ENCODE measurements around a stretch of chr5.

GRCh38 chr5:54545062-54545637, 27.6 kb downstream of the SNX18 start:
- PRO-cap, 2 experiments, result no peak in any of the 2 experiments

DNA sequence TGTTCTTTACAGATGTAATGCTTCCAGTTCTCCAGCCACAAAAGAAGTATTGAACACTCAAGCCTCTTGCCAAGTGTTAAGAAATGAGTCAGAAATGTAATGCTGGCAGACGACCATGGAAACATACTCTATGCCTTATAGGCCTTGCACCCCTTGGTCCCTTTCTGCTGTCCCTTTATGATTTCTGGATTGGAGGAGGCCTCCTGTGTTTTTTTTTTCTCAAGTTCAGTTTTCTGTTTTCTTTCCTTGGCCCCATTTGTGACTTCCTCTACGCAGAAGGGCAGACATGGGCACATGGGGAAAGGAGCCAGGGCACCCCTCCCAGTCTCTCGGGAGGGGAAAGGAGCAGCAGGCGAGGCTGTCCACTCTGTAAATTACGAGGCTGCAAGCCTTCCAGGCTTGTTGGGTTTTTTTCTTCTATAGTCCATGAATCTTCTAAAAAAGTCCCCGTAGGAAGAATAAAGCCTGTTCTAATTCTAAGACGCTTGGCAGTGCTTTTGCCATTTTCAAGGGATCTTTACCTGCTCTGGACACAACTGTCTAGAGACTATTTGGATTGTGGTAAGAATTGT, 53.4 kb downstream of the SNX18 start:
- PRO-cap, 2 experiments, result no peak in any of the 2 experiments

- PRO-cap, 2 experiments, result no peak in any of the 2 experiments
These were observed 103.5 kb downstream of the SNX18 start for GRCh38 chr5:54621077-54621387.

DNA sequence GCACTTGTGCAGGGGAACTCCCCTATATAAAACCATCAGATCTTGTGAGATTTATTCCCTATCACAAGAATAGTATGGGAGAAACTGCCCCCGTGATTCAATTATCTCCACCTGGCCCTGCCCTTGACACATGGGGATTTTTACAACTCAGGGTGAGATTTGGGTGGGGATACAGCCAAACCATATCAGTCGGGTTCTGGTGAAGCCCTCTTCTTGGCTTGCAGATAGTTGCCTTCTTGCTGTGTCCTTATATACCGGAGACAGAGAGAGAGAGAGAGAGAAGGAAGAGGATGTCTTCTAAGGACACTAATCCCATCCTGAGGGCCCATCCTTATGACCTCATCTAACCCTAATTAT, 208.7 kb downstream of the ESM1 start:
- PRO-cap, 2 experiments, result no peak in any of the 2 experiments

GRCh38 chr5:55096699-55097370, 5.6 kb upstream of the GZMA start:
- PRO-cap, 2 experiments, result no peak in any of the 2 experiments

DNA sequence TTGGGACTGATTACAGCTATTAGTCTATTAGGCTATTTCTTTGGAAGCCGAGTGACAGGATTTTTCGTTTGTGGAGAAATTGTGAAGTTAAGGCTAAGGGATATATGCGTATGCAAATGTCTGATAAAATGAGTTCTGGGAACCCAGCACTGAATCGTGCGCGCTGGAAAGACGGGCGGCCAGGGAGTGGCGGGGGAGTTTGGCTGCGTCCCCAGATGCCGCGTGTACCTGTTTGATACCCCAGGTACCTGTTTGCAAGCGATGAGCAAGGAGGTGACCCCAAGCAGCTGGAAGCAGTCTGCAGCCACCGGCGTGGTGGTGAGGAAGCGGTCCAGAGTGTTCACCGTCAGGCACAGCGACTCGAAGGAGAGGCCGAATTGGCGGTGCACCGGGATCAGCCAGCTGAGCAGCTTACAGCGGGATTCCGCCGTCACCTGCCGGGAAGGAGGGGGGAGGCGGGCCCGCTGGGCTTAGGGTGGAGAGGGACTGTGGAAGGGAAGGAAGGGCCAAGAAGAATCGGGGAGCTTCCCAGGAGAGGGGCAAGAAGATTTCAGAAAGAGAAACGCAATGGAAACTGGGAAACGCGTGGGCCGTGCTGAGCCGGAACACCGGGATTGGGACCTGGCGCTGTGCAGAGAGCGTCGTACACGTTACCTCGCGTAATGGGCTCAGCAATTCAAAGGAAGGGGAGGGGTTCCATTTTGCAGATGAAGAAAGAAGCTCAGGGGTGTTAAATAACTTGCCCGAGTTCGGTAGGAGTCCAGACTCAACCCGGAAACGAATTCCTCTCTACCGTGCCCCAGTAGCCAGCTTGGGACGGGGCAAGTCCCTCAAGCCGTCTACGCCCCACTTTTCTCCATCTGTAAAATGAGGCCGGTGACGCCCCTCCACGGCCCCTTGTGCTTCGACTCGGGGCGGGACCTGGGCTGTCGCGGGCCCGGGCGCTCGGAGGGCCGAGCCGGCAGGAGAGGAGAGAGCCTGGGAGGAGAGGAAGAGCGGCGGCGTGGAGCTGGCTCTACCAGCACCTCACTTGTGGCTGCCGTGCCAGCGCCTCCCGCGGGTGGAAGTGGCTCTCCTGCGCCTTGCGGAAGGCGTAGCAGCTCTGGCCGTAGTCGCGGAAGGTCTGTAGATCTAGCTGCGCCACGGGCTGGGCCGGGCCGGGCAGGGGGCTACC, 908 bp downstream of the CCNO start:
- PRO-cap, 2 experiments, result no peak in any of the 2 experiments

GRCh38 chr5:55424780-55425414, 109.9 kb downstream of the PLPP1 start:
- PRO-cap, 2 experiments, result no peak in any of the 2 experiments

DNA sequence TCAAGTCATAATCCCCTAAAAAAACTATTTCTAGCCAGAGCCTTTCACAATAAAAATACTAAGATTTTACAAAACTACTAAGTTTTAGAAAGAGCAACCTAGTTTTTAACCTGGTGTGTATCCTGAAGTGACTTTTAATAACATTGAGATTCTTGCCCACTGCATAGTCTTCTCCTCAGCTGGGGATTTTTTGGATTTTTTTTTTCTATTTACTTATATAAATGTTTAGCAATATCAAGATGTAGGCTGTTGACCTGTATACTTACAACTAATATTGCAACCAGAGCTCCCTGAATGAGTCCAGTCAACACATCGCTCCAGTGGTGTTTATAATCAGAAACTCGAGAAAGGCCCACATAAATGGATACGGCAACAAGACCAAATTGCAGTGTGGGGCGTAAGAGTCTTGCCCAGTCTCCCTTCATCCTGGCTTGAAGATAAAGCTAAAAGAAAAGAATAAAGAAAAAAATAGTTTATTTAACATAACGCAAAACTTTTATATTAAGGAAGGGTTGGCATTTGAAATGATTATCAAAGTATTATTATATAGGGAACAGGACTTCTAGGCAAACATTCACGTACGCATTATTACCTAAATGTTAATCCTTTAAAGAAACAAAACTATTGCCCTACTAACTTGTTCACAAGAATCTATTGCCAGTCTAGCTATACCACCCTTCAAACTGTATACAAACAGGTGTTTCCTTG, 109.0 kb downstream of the PLPP1 start:
- PRO-cap, 2 experiments, result no peak in any of the 2 experiments

DNA sequence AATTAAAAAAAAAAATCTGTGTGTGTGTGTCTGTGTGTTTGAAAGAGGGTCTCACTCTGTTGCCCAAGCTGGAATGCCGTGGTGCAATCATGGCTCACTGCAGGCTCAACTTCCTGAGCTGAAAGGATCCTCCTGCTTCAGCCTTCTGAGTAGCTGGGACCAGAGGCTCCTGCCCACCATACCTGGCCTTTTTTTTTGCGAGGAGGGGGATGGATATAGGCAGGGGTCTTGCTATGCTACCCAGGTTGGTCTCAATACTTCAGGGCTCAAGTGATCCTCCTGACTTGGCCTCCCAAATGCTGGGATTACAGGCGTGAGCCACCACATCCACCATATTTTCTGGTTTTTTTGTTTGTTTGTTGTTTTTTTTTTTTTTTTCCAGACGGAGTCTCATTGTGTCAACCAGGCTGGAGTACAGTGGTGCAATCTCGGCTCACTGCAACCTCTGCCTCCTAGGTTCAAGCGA, 61.1 kb downstream of the PLPP1 start:
- PRO-cap, 2 experiments, result no peak in any of the 2 experiments

DNA sequence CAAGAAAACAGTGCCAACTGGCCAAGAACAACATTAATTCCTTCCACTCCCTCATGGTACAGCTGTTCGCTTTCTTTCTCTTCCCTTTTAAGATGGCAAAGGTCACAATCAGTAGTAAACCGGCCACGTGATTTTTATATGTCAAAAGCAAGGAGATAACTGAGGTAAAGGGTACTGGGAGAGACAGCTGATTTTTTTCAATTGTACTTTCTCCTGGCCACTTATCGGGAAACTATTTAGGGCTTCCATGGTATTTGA, 25.0 kb downstream of the PLPP1 start:
- PRO-cap, 2 experiments, result no peak in any of the 2 experiments

DNA sequence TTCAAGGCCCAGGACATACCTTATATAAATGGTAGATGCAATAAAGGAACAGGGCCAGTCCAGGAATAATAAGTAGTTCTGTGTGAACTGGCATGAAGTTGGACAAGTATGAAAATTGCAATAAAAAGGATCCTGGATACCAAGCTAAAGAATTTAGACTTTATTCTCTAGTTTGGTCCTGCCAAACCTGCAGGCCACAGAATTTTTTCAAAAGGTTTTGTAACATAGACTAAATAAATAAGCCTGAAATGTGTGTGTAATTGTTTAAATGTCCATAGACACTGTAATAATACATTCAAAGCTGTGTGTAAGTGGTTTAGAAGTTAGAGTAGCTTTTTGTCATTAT, 75.7 kb upstream of the PLPP1 start:
- PRO-cap, 2 experiments, result no peak in any of the 2 experiments

DNA sequence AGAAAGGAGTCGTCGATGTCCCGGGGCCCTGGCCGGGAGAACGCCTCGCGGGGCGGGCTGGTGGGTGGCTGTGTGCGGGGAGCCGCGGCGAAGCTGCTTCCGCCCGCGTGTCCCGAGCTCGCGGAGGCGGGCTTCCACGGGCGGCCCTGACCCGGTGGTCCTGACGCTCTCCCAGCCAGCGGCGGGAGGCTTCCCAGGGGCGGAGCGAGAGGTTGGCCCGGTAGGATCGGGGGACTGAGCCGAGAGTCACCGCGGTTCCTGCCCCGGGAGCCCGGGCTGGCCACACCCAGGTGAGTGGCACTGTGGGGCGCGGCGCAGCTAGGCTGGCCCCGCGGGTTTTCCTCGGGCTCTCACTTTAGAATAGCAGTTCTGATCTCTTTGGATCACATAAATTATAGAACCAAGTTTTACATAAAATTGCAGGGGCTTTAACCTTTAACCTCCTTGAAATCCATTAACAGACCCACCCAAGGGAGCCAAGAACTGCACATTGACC, 29.3 kb upstream of the IL31RA start:
- PRO-cap, 2 experiments, result no peak in any of the 2 experiments

DNA sequence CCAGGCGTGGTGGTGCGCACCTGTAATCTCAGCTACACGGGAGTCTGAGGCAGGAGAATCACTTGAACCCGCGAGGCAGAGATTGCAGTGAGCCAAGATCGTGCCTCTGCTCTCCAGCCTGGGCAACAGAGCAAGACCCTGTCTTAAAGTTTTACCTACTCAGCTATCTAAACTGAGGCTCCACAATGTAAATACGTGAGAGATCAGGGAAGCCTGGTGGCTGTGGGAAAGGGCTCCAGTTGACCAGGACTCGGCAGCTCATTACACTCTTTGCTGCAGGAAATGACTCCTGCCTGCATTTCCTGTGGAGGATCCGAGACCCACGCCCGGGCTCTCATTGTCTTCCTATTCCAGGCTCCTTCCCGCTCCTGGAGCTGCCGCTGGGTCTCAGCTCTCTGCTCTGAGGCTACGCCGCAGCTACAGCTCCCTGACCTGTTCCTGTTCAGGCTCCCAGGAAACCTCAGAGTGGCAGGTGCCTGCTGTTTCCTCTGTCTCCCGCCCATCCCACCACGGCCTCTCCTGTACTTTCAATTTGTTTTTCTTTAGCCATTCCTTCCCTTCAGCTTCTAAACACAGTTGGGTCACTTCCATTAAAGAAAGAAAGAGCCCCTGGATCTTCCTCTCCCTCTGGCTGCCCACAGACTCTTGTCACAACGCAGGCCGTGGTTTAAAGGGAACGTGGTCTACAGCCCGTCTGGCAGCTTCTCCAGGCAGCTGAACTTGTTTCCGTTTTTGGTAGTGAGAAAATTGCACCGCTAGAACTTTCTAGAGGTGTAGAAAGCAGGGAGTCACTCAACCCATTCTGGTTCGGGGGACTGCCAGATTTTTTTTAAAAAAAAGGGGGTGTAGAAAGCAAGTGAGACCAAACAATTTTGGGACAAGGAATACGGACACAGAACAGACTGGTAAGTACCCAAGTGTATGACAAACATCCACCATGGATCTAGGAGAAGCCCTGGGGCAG, 71.5 kb downstream of the IL6ST start:
- PRO-cap, 2 experiments, result peak in 2 of 2 experiments; most common plus-strand start position 348 of the sequence (in 2)

DNA sequence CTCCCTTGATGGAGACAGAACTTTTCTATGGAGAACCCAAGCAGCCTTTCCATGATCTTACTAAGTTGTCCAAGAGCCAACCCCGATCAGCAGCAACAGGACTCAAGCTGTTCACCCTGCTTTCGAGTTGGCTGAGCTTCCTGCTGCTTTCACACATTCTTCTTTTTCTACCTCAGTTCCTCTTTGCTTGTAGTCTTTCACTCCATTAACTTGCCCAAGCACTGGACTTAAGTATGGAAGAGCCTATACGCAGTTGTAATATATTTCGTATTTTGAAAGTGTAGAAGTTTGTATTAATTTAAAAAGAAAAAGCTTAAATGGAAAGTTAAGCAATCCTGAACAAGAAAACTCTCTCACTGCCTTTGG, 59.3 kb downstream of the IL6ST start:
- PRO-cap, 2 experiments, result no peak in any of the 2 experiments

DNA sequence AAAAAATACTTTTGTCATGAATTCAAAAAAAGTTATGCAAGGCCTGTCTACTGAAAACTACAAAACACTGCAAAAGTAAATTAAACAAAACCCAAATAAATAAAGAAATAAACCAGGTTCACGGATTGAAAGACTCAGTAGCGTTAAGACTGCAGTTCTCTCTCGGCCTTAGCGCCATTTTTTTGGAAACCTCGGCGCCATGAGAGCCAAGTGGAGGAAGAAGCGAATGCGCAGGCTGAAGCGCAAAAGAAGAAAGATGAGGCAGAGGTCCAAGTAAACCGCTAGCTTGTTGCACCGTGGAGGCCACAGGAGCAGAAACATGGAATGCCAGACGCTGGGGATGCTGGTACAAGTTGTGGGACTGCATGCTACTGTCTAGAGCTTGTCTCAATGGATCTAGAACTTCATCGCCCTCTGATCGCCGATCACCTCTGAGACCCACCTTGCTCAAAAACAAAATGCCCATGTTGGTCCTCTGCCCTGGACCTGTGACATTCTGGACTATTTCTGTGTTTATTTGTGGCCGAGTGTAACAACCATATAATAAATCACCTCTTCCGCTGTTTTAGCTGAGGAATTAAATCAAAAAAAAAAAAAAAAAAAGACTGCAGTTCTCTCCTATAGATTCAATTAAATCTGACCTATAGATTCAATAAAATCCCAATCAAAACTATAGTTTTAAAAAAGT, 50.2 kb downstream of the IL6ST start:
- PRO-cap, 2 experiments, result no peak in any of the 2 experiments

GRCh38 chr5:55969358-55969861, 25.4 kb downstream of the IL6ST start:
- PRO-cap, 2 experiments, result no peak in any of the 2 experiments

DNA sequence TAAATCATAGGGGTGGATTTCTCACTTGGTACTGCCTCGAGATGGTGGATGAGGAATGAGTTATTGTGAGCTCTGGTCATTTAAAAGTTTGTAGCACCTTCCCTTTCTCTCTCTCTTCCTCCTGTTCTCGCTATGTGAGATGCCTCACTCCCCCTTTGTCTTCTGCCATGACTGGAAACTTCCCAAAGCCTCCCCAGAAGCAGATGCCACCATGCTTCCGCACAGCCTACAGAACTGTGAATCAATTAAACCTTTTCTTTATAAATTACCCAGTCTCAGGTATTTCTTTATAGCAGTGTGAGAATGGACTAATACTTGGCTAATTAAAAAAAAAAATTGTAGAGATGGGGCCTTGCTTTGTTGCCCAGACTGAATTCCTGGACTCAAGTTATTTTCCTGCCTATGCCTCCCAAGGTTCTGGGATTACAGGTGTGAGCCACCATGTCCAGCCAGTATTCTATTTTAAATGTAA, 19.5 kb downstream of the IL6ST start:
- PRO-cap, 2 experiments, result no peak in any of the 2 experiments

DNA sequence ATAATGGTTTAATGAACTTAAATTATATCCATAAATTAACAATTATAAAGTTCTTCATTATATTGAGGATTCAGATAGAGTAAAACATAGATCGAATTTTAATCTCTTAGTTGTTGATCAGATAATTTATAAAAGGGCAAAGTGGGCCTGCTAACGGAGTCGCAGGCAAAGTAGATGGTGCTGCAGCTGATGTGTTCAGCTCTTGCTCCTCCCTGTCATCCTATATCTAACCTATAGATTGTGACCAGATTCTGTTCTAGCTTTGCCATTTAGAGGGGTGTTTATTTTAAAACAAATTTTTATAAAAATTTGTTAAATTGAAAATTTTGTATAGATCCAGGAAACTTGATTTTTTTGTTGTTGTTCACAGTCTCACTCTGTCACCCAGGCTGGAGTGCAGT, 1.2 kb upstream of the IL6ST start:
- PRO-cap, 2 experiments, result no peak in any of the 2 experiments

DNA sequence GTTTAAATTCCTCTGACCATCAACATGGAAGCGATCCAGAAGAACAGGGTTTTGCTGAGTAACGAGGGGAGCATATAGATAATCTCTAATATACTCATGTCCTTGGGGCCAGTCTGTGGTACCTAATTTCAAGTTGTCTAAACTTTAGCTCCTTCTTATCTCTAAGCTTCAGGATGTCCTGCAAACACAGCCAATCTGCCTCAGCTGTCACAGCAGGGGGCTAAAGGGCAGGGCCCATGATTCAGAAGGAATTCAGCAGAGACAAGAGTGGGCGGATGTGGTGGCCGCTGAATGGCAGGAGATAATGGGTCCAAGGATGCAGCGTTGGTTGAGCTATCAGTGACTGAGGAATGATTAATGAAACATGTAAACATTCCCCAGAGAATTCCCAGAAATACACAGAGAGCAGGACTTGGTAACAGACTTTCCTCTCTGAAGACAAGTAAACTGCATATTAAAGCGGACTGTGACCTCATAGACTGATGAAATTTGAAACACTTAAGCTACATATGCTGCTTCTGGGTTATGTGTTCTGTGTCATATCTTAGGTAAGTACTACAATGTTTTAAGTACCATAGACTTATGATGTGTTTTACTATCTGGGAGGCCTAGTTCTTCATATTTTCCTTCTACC, 109.3 kb downstream of the ANKRD55 start:
- PRO-cap, 2 experiments, result no peak in any of the 2 experiments

GRCh38 chr5:56422077-56422586, 189.0 kb upstream of the ANKRD55 start:
- PRO-cap, 2 experiments, result no peak in any of the 2 experiments

All from right ventricle myocardium (tissue), 1 donor.